Mammary microvascular endothelial cell (primary cell): ENCODE results near the genes LCE3C, LCE2B, KPRP, LCE1C and SPRR3.

DNA sequence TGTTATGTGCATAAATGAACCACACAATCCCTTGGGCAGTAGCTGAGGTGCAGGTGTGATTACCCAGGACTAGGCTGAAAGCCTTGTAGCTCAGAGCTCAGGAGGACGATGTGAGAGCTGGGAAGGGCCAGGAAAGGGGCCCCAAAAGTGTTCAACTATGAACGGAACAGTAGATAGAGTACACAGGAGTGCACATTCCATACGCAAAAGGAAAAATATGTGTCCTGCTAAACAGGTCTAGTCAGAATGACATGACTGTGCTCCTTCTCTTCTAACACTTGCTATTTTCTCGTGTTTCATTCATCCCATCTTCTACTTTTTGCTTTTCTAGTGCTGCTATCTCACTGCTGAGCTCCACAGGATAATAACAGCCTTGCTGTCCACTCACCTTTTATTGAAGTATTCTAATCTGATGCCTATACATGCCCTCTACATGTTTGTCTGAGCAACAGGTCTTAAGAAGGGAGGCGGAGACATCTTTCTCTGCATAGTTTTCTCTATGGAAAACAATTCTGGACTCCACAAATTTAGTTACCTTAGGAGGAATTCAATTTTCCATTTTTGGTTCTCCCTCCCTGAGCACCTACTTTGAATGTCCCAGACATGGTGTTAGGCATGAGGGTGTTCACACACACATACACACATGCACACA, 3.5 kb downstream of the S100A10 start:
- RAMPAGE, long total RNA = no peak

GRCh38 chr1:152032309-152032785, 4.5 kb downstream of the S100A11 start:
- RAMPAGE, long total RNA = no peak

DNA sequence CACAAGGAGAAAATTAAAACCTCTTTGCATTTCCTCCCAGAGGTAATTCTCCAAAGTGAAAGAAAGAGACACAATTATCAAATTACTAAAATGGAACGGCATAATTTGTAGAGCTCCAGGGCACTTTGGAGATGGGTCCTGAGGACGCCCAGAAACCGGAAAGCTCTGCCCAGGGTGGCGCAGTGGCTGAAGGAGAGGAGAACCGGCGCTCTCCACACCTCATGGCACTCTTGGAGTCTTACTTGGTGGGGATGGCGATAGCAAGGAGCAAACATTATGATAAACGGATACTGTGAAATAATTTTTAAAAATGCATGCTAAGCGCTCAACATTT, 1.3 kb downstream of the S100A11 start:
- RAMPAGE, long total RNA = no peak

DNA sequence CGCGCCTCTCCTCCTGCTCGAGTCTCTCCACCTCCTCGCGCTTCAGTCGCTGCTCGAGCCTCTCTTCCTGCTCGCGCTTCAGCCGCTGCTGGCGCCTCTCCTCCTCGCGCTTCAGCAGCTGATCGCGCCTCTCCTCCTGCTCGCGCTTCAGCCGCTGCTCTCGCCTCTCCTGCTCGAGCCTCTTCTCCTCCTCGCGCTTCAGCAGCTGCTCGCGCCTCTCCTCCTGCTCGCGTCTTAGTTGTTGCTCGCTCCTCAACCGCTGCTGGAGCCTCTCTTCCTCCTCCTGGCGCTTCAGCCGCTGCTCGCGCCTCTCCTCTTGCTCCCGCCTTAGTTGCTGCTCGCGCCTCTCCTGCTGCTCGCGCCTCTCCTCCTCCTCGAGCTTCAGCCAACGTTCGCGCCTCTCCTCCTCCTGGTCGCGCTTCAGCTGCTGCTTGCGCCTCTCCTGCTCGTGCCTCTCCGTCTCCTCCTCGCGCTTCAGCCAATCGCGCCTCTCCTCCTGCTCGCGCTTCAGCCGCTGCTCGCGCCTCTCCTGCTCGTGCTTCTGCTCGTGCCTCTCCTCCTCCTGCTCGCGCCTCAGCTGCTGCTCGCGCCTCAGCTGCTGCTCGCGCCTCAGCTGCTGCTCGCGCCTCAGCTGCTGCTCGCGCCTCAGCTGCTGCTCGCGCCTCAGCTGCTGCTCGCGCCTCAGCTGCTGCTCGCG, 3.7 kb downstream of the TCHH start:
- RAMPAGE, long total RNA = no peak

DNA sequence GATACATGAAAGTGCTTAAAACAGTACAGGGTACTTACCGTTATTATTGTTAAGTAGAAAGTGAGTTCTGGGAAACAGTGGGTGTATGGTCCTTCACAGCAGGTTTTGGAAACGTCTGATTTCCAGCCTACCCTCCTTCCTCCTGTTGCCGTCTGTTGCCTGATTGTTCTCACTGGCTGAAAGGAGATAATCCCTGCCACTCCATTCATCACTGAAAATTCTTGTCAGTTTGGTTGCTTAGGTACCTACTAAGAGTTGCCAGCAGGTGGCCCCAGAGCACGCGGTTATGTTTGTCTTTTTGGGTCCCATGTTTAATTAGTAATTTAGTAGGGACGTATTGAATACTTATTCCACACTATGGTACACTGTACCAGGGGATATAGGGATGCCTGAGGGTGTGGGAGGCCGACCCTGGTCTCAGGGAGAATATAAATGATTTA, 30.7 kb upstream of the RPTN start:
- RAMPAGE, long total RNA = no peak

- RAMPAGE, long total RNA = no peak
These were observed 3.8 kb downstream of the CRNN start for GRCh38 chr1:152409727-152411197.

DNA sequence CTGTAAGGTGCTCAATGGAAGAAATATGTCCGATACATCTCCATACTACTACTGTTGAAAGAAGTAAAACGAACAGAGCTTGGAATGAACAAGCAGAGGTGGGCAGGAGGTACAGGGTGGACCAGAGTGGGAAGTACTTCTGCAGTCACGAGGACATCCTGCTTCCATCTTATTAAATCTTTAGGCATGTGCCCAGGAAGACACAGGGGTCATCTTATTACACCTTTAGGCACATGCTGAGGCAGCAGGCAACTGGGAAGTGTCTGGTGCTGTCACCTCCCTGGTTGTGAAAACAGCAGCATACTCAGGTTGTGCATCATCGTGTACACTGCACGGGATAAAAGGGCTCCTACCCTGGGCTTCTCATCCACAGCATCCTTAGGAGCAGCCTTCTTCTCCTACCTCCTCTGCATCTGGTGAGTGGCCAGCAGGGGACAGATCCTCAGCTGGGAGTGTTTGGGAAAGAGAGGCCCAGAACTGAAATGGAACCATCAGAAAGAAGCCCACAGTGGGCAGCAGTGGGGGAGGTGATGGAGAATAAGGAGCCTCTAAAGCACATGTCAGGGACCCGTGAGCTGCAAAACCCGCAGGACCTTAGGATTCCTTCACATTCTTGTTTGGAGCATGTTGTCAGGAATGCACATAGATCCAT, at the start of gene LCE3C:
TSS of gene LCE3C (plus strand) at position 366 of the 652 bp plus-strand sequence.
- RAMPAGE, long total RNA = no peak

DNA sequence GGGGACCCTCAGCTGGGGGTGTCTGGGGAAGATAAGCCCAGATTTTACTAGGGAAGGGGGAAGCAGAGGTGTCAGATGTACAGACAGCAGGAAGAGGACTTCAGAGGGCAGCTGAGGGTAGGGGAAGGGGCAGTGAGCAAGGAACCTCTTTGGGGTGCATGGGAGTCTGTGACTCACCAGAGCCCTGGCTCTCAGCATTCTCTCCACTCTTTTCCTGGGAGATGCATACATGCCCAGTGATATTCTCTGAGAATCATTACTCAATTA, 416 bp upstream of the LCE3B start:
- RAMPAGE, long total RNA = no peak

DNA sequence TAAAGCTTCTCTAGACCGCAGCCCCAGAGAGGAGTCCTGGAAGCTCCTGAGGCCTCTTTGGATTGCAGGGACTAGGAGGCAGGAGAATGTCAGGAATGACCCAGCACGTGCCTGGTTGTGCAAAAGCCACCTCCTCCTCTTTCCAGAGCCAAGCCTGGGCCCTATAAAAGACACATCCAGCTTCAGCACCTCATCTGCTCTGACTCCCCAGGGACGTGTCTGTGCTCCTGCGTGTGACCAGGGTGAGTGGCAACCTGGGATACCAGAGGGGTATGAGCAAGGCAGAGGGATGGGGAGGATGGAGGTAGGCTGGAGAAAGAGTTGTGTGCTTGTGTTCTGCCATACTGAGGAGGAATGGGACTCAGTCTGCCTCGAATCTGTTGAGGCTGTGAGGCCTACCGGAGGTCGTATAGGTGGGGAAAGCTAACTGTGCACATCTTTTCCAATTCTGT, at the start of gene LCE2B:
TSS of gene LCE2B (plus strand) at position 209 of the 452 bp plus-strand sequence.
- RAMPAGE, long total RNA = no peak

GRCh38 chr1:152721459-152721669, 2.0 kb downstream of the C1orf68 start:
- RAMPAGE, long total RNA = no peak

GRCh38 chr1:152757785-152758089, at the start of gene KPRP:
Gene KPRP, plus strand, starts transcription at chr1:152758025.
- RAMPAGE, long total RNA = no peak

- RAMPAGE, long total RNA = no peak
These were observed at the start of gene LCE1C for GRCh38 chr1:152806475-152806802. Gene LCE1C, minus strand, starts transcription at chr1:152806651.

DNA sequence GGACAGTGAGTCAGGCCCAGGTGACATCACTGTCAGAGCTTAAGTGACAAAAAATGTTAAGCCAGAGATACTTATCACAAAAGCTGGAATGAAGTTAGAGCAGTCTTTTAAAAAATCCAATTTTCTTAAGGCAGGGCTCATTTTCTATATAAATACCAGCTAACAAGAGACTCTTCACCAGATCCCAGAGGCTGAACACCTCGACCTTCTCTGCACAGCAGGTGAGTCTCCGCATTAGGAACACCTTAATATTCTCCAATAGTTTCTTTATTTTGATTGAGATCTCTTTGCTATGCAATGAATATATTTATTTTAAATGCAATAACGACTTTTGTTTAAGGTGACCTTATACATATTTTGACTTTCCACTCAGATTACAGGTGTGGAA, at the start of gene SPRR3:
TSS of gene SPRR3 (plus strand) at position 177 of the 388 bp plus-strand sequence.
- RAMPAGE, long total RNA = no peak

DNA sequence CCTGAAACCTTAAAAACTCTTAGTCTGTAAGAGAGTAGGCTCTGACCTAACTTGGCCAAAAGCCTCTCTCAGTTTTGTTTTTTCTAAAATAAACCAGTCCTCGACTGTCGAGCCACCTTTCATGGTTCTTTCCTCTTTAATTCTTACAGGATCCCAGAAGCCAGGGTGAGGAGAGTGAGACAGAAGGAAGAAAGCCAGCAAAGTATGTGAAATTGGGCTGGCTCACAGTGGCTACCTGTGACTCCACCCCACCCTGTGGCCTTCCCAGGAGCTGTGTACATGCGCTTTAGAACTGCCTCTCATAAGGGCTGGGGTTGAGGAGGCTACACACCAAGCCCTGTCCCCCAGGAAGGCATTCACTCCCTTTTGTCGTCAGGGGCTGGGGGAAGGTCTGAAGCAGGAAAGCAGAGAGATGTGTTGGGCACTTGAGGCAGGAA, 4.5 kb downstream of the PGLYRP4 start:
- RAMPAGE, long total RNA = no peak

GRCh38 chr1:153373956-153374565, 1.4 kb downstream of the S100A12 start:
- RAMPAGE, long total RNA = no peak

- RAMPAGE, long total RNA = no peak
These were observed 480 bp downstream of the S100A6 start for GRCh38 chr1:153535114-153535907.

GRCh38 chr1:153544363-153544921, 1.2 kb downstream of the S100A4 start:
- RAMPAGE, long total RNA = no peak

GRCh38 chr1:153561249-153561850, 4.3 kb downstream of the S100A2 start:
- RAMPAGE, long total RNA = no peak

- RAMPAGE, long total RNA = no peak
These were observed 9.1 kb downstream of the NPR1 start for GRCh38 chr1:153687607-153688003.

DNA sequence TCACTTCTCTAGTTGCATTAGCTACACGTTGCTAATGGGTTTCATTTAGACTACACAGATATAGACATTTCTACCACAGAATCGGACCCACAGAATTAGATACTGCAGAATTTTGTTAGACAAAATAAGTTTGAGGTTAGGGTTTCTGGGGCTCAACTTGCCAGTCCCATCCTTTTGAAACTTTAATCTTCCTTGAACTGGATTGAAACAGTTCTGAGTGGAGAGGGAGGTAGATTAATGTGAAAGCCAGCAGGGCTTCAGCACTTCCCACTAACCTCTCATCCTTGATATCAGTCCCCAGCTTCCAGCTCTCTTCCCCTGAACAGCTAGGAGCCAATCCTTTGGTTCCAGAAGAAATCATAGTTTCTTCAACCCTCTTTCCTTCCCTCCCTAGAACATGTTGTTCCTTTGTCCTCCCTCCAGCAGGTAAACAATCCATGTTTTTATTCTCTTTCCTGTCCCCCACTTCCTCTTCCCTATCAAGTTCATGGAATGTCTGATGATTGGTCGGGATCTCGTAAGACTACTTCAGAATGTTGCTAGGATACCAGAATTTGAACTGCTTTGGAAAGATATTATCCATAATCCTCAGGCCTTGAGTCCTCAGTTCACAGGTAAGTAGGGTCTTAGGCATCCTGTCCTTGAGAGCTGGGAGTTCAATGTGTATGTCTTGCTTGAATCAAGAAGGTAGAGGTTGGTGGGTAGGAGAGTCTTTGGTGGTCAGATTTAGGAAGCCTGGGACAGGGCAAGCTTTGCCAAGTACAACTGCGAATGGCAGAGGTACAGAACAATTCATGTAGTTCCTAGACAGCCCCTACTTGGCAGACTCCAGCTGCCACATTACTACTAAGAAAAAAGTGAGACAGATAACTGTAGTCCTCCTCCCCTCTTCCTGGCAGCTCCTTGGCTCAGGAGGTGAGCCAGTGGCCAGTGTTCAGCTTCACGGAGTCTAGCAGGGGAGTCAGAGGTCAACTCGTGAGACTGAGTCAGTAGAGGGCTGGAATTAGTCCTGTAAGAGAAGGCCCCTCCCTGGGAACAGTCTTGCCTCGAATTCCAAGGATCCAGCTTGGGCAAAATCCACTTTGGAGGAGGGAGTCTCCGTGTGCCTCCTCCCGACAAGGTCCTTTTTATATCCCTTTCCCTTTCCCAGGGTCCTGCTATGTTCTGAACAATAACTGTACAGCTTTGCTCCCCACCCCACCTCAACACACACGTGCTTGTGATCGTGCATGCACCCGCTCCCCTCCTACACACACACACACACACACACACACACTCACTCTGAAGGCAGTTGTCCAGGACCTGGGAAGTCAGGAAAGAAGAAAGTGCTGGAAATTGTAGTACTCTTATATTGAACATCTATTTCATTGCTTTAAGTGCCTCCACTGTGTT, 22.9 kb upstream of the SLC27A3 start:
- RAMPAGE, long total RNA = no peak